Pericardium (tissue), 1 donor: ENCODE data around the genes MCU, USP54, MYOZ1 and AP3M1.

- RRBS = no CpG with 5 or more reads among the region's 12 CpGs
Observed at GRCh38 chr10:72364187-72364693, 9.5 kb upstream of the DNAJB12 start.

- RRBS = no CpG with 5 or more reads among the region's 2 CpGs
Observed at GRCh38 chr10:72459730-72460562, 105.2 kb upstream of the DNAJB12 start.

GRCh38 chr10:72692066-72693038, at the start of gene MCU:
Gene MCU (plus strand): TSS chr10:72692143.
- RRBS = 2% methylated on average over 20 of the region's 92 CpGs

DNA sequence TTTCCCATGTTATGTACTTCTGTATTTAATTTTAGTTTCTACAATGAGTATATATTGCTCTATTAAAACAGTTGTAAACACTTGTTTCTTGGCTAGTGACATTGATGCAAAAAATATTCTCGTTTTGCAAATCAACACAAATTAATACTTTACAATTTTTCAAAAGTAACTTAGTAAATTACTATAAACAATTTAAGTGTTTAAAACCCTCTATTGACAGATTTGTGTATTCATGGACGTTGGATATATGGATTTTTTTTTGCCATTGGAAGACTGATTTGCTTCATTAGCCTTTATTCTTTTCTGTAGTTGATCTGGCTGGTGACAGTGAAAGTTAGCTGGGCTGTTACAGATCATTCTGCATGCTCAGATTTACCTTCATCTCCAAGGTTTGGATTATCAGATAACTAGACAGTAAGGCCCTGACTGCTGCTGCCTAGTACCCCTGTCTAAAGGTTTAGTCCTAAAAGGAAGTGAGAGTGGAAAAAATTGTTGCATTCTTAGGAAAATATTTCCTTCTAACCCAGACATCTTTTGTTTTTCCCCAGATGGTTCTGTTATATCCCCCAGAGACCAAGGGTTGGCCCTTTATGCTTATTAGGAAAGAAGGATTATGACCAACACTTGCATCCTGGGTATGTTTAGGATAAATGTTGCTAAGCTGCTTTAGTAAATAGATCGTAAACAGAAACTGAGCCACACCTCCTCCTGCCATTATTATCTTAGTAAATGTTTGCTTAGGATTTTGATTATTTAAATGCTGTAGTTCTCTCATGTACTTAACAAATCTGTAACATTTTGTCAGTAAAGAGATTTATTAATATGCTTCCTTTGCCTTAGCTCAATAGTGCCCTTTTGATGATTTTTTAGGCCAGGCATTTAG, 44.2 kb downstream of the MCU start:
- RRBS = no CpG with 5 or more reads among the region's 3 CpGs

DNA sequence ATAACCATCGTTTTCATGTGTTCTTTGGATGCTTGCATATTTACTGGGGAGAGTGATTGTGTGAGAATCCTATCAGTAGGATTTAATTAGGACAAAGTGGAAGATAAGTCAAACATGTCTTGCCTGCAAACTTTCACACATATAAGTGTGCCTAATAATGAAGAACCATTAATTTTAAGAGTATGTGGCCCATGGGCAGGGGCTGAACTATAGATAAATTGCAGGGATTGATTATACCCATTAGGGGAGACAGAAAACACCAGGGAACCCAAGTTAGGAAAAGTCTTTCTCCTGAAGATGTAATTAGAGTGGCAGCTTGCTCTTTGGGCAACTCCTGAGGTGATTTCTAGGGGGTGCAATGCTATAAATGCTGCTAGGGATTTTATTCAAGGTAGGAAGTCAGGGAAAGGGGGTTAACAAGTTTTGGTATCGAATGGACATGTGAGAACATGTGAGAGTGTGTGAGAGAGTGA, 50.6 kb downstream of the MCU start:
- RRBS = no CpG with 5 or more reads among the region's 2 CpGs

DNA sequence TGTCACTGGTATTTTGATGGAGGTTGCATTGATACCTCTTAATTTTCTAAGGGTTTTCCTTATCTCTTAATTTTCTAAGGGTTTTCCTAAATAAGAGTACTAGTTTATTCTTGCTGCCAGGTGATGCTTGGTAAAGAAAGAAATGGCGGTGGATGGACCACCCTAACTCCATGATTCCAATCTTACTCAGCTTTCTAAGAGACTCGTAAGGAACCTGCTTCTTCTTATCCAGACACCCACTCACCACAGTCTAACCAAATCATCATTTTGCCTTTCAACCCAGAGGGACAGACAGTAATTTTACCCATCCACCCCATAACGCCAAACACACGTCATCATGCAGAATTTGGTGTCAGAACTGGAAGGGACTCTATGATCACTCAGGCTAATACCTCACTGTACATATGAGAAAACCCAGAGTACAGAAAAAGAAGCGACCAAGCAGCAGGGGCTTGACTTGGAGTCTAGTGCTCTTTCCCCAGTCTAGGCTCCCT, 425 bp downstream of the ECD start:
- RRBS = no CpG with 5 or more reads among the region's 5 CpGs

- RRBS = no CpG with 5 or more reads among the region's 4 CpGs
Observed at GRCh38 chr10:73477887-73478869, 17.6 kb downstream of the PPP3CB start.

DNA sequence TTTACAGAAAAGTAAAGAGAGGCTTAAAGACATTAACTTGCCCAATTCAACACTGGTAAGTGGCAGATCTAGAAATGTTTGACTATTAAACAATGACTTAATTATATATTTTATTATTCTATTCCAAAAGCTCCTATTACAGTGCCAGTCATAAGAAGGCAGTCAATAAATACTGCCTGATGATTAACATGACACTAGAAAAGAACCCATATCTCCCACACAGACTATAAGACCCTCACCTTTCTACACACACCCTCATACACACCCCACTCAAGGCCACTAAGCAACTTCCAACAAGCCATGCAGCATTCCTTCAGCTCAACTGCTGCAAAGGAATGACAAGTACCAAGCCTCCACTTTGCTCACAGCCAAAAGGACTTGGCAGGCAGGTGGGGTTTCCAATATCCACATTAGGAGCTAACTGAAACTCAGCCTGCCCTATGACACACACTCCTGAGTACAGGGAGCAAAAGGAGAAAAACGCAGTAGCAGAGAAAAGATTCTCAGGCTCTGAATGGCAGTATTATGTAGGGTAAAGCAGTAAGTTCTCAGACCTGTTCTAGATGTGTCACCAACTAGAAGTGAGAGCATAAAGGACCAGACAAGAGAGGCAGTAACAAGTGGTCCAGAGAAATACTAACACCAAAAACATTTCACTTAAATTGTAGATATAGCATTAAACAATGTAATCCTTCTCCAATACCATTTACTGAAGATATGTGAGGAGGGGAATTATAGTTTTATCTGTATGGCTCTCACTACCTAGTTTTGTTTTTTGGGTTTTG, 13.3 kb downstream of the USP54 start:
- RRBS = no CpG with 5 or more reads among the region's 1 CpG

DNA sequence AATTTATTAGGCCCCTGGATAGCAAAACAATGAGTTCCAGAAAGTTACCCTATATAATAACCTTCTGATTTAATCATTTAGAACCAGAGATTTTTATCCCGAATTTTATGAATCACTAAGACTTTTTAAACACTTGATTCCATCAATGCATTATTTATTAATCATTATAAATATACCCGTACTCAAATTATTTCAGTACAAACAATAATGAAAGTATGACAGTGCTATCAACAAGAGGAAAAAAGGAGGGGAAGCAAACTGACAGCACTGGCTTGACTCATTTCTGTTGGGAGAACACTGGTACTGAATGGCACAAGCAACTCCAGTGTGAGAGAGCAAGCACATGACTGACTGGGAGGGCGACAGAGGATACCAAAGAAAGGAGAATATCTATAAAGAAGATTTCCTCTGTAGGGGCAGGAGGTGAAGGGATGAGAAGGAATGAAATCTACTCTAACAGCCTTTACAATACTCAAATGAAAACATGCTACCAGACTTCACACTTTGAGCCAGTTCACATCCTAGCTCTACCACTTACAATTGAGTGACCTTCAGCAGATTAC, 1.6 kb downstream of the USP54 start:
- RRBS = no CpG with 5 or more reads among the region's 3 CpGs

GRCh38 chr10:73591161-73591868, at the start of gene USP54:
Gene USP54 (minus strand): TSS chr10:73591342.
- RRBS = no CpG with 5 or more reads among the region's 6 CpGs

GRCh38 chr10:73641198-73642031, at the start of gene MYOZ1:
Gene MYOZ1 (minus strand): TSS chr10:73641474.
- RRBS = 55% methylated on average over 5 of the region's 10 CpGs

GRCh38 chr10:73663747-73664204, 7.9 kb upstream of the SYNPO2L start:
- RRBS = no CpG with 5 or more reads among the region's 6 CpGs

DNA sequence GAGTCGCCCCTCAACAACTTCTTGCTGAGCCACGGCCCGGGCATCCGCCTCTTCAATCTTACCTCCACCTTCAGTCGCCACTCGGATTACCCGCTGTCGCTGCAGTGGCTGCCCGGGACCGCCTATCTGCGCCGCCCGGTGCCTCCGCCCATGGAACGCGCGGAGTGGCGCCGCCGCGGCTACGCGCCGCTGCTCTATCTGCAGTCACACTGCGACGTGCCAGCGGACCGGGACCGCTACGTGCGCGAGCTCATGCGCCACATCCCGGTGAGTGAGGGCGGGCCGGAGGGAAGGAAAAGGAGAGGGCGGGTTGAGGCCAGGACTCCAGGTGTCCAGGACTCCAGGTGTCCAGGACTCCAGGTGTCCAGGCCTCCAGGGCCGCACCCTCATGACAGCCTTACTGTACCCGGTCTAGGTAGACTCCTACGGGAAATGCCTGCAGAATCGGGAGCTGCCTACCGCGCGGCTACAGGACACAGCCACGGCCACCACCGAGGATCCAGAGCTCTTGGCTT, 756 bp downstream of the FUT11 start:
- RRBS = 2% methylated on average over 20 of the region's 46 CpGs

DNA sequence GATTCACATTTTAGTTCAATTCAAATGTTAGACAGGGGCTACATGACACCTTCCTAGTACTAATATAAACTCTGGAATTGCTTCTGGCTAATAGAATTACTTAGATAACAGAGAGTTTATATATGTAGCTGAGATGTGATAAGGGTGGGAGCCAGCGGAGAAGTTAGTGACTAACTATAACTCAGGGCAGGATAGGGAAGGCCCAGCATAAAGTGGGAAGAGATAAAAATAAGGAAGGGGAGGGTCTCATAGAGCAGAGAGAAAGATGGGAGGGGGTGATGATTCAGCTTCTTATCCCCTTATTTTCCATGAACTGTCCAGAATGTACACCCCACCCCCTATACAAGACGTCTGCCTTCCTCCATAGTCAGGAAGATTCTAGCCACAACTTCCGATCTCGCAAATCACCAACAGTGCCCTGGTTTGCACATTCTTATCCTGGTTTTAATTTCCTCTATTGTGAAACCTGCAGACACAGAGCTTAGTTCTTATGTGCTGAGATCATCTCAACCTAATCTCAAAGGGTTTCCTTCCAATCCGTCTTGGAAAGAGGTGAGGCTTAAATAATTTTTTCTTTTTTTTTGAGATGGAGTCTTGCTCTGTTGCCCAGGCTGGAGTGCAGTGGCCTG, 4.6 kb upstream of the NDST2 start:
- RRBS = no CpG with 5 or more reads among the region's 5 CpGs

DNA sequence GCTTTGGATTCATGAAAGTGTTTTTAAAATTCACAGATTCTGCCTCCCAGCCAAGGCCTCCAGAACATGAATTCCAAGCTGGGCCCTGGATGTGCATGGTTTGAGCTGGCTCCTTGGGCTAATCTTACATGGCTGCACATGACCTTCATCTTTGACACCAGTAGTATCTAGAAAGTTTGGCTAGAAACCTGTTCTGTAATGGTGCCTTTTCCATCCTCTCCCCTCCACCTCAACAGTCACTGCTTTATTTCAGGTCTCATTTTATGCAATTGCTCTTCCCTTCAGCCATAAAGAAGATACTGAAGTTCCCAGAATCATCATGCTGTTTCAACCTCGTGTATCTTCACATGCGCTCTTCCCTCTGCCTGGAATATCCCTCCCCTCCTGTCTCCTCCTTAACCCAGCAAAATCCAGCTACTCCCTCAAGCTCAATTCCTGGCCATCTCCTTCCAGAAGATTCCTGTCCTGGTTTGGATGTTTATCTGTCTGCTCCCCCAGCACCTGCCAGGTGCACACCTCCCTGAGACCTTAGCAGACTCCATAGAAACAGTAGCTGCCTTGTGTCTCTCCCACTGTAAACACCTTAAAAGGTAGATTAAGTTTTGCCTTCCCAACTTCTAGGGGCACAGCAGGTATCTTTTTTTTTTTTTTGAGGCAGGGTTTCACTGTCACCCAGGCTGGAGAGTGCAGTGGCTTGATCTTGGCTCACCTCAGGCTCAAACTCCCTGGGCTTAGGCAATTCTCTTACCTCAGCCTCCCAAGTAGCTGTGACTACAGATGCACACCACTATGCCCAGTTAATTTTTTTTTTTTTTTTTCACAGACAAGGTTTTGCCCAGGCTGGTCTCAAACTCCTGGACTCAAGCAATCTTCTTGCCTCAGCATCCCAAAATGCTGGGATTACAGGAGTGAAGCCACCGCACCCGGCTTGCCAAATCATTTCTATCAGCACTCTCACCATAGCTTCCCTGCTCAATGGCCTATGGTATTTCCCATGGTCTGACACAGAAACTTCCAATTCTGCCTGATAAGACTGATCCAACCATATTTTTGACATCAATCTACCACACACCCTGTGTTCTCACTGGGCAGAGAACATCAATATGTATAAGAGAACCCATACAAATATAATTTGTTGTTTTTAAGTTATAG, 23.6 kb upstream of the NDST2 start:
- RRBS = no CpG with 5 or more reads among the region's 4 CpGs

DNA sequence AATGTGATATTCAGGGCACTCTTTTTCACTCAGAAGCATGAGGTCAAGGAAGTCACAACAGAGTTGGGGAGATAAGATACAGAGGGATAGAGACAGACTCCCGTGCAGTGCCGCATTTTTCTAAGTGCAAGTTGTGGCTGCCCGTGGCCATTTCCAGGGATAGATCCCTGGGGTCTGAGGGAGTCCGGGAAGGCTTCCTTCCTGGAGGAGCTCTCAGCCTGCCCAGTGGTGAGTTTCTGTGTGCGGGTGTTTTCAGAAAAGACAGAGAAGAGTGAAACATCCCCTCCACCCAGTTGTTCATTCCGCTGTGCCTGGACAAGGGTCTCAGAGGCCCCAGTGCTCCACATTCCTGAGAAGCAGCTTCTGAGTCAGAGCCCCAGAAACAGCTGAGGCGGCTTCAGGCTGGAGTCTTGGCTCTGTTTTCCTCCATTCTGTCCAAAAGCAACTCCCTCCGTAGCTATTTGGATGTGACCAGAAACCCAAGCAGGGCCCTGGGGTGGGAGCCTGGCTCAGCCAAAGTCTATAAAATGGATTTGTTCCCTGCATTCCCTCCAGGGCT, 12.8 kb upstream of the CAMK2G start:
- RRBS = no CpG with 5 or more reads among the region's 8 CpGs

- RRBS = no CpG with 5 or more reads among the region's 15 CpGs
Observed at GRCh38 chr10:73916276-73917099, 5.6 kb downstream of the PLAU start.

DNA sequence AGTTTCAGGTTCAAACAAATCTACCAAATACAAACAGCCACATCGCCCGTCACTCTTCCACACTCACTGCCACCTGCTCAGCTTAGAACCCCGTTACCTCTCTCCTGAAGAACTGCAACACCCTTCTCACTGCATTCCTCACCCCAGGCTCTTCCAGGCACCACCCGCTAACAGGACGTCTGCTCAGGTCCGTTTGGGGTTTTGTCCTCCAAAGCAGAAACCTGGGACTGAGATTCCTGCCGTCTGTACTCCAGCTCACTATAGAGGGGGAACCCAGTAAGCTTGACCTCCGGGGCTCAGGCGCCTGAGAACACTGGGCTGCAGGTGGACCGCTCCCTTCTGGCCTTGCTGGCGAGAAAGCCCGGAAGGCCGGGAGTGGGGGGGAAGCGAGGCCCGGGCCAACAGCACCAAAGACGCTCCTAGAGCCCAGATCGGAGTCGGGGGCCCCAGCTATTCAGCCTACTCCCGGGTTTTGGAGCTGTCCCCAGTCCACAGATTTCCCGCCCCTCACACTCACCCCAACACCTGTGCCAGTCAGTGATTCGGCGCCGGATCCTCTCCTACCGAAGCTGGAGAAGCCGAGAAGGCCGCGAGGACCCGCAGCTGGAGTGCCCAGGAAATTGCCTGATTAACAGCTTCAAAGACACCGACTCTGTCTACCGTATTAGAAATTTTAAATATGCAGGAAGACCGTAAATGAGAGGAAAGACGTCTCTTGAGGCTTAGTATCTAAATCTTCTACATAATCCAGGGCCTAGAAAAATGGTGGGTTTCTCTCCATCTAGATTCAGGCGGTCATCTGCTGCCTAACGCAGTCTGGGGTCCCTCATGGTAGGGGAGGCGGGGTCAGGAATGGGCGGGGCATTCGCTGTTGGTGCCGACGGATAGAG, at the start of gene AP3M1:
Gene AP3M1, minus strand, starts transcription at position 591 of the 890 bp plus-strand sequence.
- RRBS = 2% methylated on average over 13 of the region's 39 CpGs

DNA sequence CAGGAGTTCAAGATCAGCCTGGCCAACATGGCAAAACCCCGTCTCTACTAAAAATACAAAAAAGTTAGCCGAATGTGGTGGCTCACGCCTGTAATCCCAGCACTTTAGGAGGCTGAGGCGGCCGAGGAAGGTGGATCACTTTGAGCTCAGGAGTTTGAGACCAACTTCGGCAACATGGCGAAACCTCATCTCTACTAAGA, 7.2 kb upstream of the KAT6B start:
- RRBS = no CpG with 5 or more reads among the region's 7 CpGs

DNA sequence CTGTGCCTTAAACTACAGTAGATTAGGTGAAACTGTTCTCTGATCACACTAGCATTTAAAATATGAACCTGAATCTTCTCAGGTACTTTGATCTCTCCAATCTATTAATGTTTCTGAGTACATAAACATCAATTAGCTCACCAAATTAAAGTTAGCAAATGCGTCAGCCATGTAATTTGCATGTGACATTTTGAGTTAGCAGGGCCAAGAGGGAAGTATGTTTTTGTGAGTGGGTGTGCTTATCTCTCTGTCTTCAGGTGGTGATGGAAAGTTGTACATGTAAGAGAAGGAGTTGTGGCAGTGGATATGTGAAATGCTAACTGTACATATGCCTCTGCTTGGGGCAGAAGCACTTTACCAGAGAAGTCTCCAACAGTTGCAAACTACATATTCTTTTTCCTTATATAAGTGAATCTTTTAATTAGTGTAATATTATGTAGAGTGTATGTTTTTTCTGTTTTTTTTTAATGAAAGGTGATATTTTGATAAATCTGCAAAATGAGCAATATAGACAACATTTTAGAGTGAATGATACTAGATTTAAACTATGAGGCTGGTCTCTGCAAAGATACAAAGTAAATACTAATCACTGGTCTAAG, 27.7 kb downstream of the KAT6B start:
- RRBS = no CpG with 5 or more reads among the region's 1 CpG